RPMI7951 (cell line): ENCODE measurements around a stretch of chr5.

DNA sequence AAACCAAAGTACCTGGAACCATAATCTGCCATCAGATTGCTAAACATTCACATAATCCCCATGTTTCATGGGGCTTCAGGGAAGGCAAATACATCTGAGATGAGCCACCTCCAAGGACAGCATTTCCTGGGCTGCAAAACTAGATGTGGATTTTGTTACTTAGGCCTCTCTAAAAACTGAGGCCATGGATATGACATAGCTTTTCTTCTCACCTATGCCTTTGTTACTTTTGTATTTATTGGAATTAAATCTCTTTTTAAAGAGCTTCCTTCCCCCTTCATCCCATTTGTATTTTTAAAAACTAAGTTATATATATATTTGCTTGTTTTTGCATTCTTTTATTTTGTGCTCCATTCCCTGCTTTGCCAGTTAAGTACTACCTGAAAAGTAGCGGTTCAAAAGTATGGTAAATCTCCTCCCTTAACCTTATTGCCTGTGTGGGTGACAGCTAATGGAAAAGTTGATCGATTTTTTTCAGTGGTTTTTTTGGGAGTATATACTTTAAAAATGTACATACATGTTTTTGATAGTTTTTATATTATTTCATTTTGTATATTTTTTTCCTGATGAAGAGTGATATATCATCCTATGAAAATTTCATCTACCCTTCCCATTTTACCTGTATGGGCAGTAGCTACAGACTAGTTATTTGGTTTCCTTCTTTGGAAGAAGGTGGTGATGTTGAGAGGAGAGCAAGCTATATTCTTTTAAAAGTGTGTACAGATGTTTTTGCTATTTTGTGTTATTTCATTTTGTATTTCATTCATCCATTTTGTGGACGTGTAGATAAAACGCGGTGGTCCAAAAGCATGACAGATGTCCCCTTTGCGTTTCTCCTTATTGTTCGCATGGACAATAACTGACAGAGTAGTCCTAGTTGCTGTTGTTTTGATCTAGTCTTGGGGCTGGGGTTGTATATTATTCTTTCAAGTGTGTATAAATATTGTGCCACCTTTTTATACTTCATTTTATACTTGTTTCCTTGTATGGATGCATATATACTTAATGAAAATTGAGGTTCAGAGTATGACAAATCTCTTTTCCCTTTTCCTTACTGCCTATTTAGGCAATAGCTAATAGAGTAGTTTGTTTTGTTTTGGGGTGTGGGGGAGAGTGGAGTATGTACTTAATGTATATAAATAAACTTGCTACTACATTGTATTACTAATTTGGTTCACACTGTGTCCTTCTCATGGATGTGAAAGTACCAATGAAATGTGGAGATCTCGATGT, 96.5 kb downstream of the LNPEP start:
- RAMPAGE, long total RNA, result no peak

GRCh38 chr5:97178678-97179259, 4.3 kb downstream of the RIOK2 start:
- RAMPAGE, long total RNA, result no peak

GRCh38 chr5:98770950-98772079, 2.1 kb upstream of the RGMB start:
- RAMPAGE, long total RNA, result no peak

GRCh38 chr5:98772737-98773542, 523 bp upstream of the RGMB start:
- RAMPAGE, long total RNA, result no peak

- RAMPAGE, long total RNA, result no peak
Measured at GRCh38 chr5:98787241-98787741, 13.8 kb downstream of the RGMB start.

- RAMPAGE, long total RNA, result no peak
Measured at GRCh38 chr5:98907961-98908809, 20.6 kb downstream of the CHD1 start.

DNA sequence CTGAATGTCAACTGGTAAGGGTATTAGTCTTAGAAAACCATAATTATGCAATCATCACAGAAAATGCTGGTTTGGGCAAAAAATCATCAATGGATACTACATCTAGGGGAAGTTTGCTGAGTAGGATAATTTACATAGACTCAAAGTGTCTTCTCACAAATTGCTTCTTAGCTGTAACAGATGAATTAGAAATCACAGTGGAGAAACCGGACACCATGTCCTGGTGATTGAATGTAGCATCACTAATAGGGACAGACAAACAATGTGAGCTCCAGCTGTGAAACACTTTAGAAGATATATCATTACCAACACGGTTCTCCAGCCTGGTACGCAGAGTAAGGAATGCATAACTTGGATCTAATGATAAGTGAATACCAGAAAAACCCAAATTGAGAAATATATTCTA, 17.4 kb downstream of the CHD1 start:
- RAMPAGE, long total RNA, result no peak

GRCh38 chr5:98928588-98928821, 302 bp downstream of the CHD1 start:
- RAMPAGE, long total RNA, result no peak

DNA sequence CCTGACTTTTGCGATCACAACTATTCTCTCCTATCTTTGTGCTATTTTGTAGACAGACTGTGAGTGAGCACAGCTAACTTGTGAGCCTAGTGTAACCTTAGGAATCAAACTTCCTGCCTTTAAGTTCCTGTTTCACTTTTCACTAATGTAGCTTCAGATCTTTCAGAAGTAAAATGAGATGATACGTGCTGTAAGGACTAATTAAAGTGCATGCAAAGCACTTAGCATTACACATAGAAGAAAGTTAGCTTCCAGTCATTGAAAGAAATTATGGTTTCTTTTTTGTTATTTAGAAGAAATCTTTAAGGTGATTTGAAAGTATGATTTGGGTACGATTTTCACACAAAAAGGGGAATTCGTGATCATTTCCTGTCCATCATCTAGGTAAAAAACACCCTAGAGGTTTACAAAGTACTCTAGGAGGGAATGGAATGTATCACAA, 122.7 kb downstream of the ST8SIA4 start:
- RAMPAGE, long total RNA, result no peak

DNA sequence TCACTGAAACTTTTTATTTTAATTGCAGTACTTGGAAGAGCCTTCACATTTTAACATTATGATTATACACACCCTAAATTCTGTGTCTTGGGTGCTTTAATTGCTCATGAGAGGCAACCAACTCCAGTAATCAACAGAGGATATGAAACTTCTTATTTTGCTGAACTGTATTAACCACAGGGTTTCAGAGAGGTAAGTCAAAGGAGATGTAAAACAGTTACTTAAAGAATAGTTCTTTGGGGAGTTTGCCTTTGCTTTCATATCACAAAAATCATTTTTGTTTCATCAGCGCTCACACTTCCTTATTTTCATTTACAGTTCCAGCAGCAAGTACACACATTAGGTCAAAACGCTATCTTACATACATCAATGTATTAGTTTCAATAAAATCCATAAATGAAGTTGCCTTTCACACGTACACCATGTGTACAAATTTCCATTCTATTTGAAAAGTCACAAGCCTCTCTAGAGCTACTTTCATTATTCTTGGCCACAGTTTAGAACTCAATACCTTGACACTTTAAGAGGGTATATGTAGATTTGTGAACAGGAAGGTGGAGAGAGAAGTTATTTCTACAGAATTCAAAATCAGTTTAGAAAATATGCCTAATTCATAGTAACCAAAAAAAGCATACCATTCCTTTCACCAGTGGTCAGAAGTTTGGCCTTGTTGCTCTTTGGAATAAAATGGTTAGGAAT, 50.0 kb downstream of the ST8SIA4 start:
- RAMPAGE, long total RNA, result no peak

DNA sequence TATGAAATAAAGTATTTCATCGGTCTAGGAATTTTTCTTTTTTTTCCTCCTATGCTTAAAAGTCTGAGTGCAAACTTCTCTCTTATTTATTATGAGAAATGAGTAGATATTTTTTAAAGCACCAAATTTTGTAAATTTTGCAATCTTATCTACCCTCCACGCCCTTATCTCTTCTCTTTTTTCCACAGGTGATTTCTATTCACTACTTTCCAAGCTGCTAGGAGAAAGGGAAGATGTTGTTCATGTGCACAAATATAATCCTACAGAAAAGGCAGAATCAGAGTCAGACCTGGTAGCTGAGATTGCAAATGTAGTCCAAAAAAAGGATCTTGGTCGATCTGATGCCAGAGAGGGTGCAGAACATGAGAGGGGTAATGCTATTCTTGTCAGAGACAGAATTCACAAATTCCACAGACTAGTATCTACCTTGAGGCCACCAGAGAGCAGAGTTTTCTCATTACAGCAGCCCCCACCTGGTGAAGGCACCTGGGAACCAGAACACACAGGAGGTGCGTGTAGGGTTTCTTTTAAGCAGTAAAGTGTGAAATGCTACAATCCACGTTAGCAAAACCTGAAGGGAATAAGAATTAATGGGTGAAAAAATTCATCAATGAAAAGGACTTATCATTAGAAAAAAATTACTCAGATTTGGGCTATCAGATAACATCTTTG, 145.9 kb downstream of the GIN1 start:
- RAMPAGE, long total RNA, result no peak

- RAMPAGE, long total RNA, result no peak
Measured at GRCh38 chr5:103035446-103035877, 84.5 kb downstream of the GIN1 start.

DNA sequence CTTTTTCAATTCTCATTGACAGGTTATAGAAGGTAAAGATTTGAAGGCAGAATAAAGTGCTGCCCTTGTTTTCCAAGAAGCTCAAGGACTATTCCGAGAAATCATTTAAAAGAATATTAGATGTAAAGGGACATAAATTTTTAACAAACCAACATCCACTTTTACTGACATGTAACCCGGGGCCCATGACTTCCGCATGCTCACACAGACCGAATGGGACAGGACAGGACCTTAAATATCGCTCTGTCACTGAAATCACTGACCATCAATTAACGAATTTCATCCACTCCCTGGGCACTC, 611 bp downstream of the NUDT12 start:
- RAMPAGE, long total RNA, result no peak

GRCh38 chr5:104080059-104080492, 517.5 kb upstream of the NUDT12 start:
- RAMPAGE, long total RNA, result no peak

- RAMPAGE, long total RNA, result no peak
Measured at GRCh38 chr5:104452628-104453066, 890.1 kb upstream of the NUDT12 start.

DNA sequence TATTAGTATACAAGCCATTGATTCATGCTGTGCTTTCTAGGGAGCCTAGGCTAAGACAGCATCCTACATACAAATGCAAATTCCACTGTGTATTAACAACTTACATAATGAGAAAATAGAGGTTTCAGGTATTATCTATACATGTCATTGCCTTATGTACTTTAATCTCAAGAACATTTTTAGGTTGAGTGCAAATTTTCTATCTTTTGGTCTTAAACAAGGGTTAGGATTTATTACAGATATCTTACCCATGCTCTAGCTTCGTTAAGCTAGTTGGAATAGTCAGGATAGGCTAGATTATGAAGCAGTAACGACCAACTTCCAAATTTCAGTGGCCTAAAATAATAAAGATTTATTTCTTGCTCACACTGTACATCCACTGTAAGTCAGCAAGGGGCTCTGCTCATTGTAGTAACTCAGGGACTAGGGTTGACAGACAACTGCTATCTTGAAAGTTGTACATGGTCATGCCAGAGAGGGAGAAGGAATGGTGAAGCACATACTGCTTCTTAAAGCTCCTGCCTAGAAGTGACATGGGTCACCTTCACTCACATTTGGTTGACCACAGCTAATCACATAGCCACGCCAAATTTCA, 140.8 kb downstream of the EFNA5 start:
- RAMPAGE, long total RNA, result no peak

- RAMPAGE, long total RNA, result no peak
Measured at GRCh38 chr5:107543018-107543331, 127.8 kb downstream of the EFNA5 start.

DNA sequence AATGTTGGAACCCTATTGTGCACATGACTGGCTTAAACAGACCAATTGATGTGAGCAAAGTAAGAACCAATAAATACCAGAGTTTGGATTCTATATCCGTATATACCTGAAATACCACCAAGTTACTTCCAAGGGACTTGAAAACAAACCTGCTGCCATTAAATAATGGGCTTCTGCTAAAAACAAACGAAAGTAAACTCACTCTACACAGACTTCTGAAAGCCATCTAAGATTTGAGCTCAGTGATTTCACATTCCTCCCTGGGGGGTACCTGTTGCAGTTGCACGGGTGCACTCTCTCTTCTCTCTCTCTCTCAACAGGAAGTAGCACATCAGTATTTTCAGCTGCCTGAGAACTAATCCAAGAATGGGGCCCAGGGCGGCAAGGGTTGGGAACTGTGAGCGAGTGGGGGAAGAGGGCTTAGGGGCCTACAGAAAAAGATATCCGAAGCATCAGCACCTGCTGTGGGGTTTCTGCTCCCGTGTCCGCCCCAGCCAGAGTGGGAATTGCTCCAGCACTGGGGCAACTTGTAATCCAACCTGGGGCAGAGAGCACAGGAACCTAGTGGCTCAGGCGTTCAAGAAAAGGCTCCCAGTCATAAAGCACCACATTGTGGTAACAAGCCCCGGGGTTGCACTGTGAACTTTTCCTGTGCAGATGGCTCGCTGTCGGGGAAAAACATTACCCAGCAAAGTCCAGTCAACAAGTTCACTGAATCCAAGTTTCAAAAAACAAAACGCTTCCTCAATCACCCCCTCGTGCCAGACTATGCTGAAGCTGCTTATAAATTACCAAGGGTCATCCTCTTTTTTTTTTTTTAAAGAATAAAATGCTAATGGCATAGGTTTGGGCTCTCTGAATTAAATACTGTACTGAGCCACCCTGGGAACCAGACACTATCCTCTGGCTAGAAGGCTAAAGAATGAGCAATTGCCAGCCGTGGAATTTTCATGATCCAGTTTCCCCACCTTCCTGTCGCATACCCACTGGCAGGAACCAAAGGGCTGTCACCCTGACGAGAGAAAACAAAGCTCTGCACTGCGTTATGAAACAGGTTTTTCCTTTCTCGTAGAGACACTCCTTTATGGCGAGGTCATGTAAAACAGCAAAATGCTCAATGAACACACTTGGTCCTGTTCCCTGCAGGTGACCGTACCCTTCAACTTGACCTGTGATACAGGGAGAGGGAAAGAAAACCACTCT, 99.6 kb downstream of the EFNA5 start:
- RAMPAGE, long total RNA, result no peak

- RAMPAGE, long total RNA, result no peak
Measured at GRCh38 chr5:107572012-107572504, 98.7 kb downstream of the EFNA5 start.

DNA sequence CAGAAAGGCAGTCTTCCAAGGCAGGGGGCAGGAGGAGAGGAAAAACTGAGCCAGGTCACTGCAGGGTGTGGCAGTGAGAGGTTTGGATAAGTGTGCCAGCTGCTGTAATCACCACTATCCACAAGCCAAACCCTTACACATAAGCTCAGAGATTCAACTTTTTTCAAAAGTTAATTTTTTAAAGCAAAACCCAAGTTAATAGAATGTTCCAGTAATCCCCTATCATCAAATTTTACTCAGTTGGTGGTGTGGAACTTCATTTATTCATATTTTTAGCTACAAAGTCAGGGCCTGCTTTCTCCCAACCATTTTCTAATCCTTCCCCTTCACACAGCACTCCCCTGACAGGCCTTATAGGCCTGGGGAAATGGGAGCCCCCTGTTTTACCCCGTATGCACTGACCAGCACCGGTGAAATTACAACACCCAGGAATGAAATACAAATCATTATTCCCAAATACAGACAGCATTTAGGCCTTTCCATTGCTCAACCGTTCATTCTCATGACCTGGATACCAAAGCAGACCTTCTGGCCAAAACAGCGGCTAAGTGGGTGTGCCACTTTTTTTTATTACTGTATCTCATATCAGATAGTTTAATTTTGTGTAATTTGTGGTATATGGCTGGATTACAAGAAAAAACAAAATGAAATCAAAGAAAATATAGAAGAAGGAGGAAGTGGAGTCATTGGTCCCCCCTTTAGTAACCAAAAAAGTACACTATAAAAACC, 76.2 kb downstream of the EFNA5 start:
- RAMPAGE, long total RNA, result no peak